Sternocleidomastoid (tissue), 1 donor: ENCODE measurements around the gene C4orf19.

DNA sequence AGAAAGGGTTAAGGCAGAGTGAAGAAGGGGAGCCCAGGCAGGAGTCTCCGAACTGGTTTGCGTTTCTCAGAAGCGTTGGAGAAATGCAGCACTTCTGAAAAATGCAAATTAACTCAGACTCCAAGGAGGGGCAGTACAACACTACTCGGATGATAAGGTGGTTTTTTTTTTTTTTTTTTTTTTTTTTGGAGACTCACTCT lies 67.2 kb downstream of the ANAPC4 start:
- PRO-cap, result unidirectional peak, minus-strand start at position 54 of the sequence

DNA sequence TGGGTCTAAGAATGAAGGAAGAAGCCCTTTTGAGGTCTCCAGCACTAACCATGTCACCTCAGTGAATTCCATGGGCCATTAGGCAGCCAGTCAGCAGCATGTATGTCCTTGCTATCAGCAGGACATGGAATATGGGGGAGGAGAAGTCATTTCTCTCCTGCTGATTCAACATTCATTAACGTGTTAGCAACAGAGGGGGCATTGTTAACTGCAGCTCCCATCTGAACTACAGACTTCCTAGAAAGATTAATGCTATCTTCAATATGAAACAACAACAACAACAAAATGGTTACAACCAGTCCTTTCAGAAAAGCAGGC lies 120.4 kb upstream of the SLC34A2 start:
- PRO-cap, result no peak

DNA sequence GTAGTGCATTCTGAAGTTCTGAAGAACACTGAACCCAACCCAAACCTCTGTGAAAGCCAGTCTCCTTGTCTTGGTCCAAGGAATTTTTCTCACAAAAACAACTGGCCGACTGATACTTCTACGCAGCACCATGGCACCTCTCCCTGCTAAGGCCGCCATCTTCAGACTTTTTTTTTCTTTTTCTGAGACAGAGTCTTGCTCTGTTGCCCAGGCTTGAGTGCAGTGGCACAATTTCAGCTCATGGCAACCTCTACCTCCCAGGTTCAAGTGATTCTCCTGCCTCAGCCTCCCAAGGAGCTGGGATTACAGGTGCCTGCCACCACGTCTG lies 30.6 kb downstream of the SLC34A2 start:
- PRO-cap, result no peak

DNA sequence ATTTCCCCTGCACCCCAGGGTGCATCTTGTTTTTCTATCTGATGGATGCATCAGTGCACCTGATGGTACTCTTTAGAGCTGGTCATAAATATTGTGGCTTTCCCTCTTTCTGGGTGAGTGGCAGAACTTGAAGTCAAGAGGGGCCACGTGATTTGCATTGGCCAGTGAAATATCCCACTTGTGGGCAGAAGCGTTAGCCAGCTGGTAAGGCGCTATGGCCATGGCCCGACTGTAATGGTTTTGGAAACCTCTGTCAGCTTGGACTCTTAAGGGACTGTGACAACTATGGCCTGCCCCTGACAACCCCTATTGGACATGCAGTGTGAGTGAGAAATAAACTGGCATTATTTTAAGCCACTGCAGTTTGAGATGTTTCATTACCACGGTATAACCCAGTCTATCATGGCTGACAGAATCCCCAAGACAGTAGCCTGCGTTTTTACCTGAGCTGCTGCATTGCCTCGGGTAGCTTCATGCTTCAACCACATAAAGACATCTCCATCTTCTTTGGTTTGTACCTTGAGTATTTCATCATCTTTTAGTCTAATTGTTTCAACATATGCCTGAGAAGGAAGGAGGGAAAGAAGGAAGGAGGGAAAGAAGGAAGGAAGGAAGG lies 72.7 kb downstream of the SEL1L3 start:
- PRO-cap, result no peak

DNA sequence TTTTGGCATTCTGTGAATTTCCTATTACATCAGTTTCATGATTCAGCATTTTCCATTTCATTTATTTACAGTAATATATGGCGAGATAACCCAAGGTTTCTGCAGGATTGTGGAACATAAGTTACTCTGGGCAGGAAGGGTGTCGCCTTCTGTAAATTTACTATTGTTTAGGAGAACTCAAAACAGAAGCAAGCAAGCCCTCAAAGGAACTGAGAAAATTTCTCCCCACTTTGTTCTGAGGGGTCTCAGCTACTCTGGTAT lies 1.2 kb downstream of the SEL1L3 start:
- PRO-cap, result no peak

- PRO-cap, result no peak
Observed at GRCh38 chr4:25984190-25984550, 70.2 kb downstream of the SMIM20 start.

DNA sequence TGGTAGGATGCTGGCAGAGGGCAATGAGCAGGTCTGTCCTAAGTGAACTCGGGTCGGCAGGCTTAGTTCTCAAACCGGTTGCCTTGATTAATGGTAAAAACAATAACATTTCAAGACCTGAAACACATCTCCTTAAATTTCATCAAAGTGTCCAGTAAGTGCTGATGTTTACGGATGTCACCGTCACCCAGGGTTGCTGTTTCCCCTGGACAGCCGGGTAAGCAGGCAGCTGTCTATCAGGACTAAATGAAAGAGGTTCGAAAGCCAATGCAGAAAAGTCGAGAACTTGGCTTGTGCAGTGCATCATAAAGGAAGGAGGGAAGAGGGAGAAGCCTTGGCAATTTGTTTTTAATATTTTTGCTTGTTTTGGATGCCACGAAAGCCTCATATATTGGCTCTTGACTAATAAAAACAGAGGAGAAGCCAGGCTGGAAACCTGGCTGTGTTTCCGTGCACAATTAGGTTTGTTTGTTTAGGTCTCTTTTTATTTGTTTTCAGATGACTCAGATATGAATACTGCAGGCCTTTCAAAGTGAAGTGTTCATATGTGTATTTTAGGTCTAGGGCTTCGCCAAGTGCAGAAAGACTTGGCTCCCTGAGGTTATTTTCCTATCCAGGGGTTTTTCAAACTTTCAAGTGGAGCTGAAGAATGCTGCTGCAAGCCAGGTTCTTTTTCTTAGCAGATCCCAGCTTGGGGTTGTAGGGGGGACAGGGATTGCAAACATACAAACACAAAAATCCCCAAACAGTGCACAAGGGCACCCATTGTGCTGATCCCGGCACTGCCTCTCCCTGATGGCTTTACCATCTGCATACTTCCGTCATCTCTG lies 108.2 kb downstream of the SMIM20 start:
- PRO-cap, result unidirectional peak, minus-strand start at position 279 of the sequence; unidirectional peak, plus-strand start at position 682 of the sequence

DNA sequence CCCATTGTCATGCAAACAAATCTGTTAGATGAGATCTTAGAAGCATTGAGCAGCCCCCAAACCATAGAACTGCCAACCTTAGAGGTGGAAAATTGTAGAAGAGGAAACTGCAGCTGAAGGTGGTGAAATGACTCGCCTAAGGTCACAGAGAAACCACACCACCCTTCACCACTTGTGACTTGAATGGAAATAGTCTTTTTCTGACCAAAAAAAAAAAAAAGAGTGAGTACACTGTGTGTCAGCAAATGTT lies 162.1 kb downstream of the SMIM20 start:
- PRO-cap, result no peak

DNA sequence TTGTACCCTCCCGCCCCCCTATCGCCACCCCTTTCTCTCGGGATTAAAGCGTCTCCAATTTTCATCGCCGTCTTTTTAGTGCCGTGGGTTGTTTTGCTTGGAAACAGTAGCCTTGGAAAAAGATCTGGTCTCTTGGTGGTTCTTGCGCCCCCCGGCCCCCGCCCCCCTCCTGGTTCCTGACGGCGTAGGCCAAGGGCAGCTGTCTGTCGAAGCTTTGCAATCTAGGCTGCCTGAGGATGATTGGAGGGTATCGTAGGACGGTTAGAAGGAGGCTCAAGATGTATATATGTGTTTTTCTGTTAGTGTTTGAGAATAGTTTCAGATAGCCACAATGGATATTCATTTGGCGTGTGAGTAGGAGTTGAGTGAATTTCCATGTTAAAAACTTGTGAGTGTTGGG lies 1.1 kb downstream of the RBPJ start:
- PRO-cap, result no peak

DNA sequence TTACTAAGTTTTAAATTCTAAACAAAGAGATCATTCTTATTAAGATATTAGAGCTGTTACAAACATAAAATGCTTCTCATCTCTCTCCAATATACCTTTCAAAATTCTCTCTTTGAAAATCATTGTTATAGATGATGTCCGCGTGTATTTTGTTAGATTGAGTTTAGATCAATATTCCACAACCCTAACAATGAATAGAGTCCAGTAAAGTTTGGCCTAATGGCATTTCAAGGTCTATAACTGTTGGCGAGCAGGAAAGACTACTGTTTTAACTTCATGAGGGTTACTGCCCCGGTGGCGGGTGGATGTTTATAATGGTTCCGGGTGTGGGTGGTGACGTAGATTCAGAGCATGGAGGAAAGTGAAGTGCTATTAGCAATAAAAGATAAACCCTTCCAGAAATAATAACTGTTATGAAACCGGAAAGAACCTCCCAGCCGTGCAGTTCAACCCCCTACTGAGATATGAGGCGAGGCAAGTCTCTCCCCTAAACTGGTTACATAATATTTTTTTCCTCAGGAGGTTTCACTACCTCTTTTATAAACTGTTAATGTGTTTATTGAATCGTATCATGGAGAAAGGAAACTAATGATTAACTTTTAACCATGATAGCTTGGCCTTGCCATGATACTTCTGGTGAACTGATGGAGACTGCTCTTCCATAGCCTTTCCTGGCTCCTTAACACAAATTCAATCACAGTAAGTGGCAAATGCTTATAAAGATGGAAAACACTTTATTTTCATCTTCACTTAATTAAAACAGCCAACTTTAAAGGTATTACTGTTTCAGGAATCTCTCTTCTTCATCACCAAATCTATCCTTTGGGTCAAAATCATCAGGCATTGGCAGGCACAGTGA lies 33.9 kb upstream of the STIM2 start:
- PRO-cap, result no peak

DNA sequence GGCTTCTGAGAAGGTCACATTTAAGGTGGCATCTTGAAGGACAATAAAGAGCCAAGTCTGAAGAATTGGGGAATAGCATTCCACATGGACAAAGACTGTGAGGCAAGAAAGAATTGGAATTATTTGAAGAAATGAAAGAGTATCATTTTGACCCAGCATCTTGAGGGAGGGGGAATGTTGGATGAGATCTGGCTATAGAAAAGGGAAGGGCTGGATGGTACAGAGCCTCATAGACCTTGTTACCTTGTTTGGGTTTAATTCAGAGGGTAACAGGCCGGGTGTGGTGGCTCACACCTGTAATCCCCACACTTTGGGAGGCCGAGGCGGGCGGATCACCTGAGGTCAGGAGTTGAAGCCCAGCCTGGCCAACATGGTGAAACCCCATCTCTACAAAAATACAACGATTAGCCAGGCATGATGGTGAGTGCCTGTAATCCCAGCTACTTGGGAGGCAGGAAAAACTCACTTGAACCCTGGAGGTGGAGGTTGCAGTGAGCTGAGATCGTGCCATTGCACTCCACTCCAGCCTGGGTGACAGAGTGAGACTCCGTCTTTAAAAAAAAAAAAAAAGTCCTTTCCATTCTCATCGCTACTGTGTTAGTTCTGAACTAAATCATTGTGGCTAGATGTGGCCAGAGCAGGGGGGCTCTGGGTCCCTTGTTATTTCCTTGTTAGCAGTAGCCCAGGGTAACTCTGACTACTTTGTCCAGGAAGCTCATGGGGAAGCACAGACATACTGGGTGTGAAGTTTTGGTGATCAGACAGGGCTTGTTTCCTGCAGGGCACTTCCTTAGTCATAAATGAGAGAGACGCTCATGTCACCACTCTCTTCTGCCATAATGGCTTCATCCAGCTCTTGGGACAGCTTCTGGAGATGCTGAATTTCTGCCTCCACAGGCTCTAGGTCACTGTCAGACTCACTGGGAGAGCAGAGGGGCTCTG lies 12.5 kb downstream of the STIM2 start:
- PRO-cap, result no peak

GRCh38 chr4:27075609-27076129 lies 215.0 kb downstream of the STIM2 start:
- PRO-cap, result no peak

DNA sequence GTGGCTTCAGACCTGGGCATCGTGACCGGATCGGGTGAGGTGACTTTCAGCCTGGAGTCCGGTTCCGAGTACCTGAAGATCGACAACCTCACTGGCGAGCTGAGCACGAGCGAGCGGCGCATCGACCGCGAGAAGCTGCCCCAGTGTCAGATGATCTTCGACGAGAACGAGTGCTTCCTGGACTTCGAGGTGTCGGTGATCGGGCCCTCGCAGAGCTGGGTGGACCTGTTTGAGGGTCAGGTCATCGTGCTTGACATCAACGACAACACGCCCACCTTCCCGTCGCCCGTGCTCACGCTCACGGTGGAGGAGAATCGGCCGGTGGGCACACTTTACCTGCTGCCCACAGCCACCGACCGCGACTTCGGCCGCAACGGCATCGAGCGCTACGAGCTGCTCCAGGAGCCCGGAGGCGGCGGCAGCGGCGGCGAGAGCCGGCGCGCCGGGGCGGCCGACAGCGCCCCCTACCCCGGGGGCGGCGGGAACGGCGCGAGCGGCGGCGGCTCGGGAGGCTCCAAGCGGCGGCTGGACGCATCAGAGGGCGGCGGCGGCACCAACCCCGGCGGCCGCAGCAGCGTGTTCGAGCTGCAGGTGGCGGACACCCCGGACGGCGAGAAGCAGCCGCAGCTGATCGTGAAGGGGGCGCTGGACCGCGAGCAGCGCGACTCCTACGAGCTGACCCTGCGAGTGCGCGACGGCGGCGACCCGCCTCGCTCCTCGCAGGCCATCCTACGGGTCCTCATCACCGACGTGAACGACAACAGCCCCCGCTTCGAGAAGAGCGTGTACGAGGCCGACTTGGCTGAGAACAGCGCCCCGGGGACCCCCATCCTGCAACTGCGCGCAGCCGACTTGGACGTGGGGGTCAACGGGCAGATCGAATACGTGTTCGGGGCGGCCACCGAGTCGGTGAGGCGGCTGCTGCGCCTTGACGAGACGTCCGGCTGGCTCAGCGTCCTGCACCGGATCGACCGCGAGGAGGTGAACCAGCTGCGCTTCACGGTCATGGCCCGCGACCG lies 1.7 kb downstream of the PCDH7 start:
- PRO-cap, result no peak

- PRO-cap, result no peak
Observed at GRCh38 chr4:30757364-30757945, 37.3 kb downstream of the PCDH7 start.

GRCh38 chr4:37427276-37427667 lies 26.5 kb upstream of the C4orf19 start:
- PRO-cap, result no peak

GRCh38 chr4:37453725-37454193 lies at the start of gene C4orf19:
TSS of gene C4orf19 (plus strand) at chr4:37453925.
- PRO-cap, result no peak

DNA sequence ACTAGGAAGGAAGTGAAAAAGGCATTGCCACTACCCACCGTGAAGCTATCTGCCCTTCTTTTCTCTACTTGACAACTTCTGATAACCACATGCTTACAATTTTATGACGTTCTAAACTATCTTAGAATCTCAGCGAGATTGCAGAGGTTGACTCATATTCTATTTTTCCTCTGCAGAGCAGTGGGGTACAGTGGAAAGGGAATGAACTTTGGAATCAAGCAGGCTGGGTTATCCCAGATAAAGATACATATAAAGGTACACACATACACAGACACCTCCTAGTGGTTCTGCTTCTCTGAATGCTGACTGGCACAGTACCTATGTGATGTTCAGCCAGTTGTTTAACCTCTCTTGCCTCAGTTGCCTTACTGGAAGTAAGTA lies 3.1 kb downstream of the RELL1 start:
- PRO-cap, result no peak

- PRO-cap, result no peak
Observed at GRCh38 chr4:37818684-37819204, 7.7 kb upstream of the PGM2 start.

- PRO-cap, result no peak
Observed at GRCh38 chr4:37822393-37822669, 4.2 kb upstream of the PGM2 start.

DNA sequence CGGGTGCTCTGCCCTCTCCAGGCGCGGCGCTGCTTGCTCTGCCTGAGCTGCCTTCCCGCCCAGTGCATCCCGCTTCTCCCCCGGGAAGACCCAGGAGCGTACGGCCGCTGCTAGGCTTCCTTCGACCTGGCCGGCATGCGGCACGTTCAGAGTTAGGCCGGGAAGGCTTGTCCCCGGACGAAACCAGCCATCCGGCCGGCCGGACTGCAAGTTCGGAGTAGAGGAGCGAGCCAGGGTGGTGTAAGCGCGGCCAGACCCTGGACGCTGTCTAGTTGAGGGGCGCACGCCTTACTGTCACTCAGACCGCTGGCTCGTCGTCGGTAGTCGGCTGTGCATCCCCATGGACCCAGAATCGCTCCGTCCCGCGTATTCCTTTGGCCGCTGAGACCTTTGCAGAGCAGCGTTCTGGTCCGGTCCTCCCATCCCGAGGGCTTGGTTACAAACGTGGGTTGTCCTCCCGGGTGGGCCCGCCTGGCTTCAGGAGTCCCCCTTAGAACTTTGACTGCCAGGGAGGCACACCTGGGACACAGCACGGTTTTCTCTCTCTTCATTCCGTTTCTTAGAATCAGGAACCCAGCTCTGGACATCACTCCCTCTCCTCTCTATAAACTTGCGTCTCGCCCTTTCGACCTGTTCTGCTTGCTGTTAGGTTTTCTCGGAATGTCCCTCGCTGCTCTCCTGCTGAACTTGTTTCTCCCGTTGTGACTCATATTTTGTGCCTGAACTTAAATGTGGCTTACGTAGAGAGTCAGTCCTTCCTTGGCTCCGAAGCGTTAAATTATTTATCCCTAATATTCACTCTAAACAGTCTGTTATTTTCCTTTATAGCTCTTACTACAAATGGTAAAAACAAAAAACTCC lies 598 bp downstream of the PGM2 start:
- PRO-cap, result unidirectional peak, minus-strand start at position 637 of the sequence